AG09309 (cell line): ENCODE measurements around a stretch of chr3.

DNA sequence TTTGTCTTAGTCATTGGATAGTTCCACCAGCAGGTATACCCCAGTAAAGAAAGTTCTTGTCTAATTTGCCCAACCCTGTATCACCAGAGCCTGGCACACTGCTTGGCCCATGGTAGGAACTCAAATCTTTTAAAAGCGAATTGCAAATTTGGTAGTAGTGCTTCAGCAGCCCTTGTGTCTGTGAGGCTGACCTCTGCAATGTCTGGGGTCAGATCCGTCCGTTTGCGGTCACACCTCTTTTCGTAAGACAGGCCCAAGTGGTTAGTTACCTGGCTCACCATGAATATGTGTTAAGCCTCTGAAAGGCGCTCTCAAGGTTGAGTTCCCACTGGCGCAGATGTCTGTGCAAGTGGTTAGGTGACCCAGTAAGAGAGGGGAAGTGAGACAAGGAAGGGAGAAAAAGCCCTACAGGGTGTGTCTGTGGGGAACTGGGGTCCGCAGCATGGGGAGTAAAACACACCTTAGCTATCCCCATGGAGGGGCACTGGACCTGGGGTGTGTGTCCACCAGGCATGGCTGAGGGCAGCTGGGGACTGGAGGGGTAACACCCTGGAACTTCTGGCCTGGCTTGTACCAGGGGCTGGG is 391.5 kb upstream of the PROK2 start:
- RRBS: no CpG with 5 or more reads among the region's 8 CpGs

DNA sequence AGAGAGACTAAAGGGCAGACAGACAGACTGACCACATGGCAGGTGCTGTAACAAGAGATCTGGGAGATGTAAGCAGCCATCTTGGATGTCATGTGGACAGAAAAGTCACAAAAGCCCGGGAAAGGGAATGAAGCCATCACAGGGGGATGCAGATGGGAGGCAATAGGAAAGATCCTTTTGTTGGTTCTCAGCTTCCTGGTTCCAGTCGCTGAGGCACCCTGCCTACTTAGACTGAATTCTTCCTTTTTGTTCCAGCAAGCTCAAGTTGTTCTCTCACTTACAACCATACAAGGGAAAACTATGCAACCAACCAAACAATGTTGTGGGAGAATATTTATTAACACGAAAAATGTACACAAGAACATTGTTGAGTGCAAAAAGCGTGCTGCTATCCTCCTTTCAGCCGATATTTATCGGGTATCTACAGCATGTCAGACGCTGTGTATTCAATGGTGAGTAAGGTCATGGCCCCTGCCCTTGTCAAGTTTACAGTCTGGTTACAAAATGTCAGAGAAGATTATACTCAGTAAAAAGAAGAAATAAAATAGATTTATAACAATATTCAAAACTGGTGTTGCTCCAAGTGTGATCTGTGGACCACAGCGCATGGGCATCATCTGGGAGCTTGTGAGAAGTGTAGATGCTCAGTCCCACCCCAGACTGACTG is 511.8 kb upstream of the PROK2 start:
- RRBS: no CpG with 5 or more reads among the region's 8 CpGs

GRCh38 chr3:72753780-72754102 is 94.5 kb downstream of the SHQ1 start:
- RRBS: no CpG with 5 or more reads among the region's 1 CpG

GRCh38 chr3:72928748-72929269 is 41.0 kb downstream of the GXYLT2 start:
- RRBS: 100% methylated on average over 3 of the region's 41 CpGs

- RRBS: no CpG with 5 or more reads among the region's 3 CpGs
Observed at GRCh38 chr3:73022214-73023003, 25.8 kb downstream of the PPP4R2 start.

DNA sequence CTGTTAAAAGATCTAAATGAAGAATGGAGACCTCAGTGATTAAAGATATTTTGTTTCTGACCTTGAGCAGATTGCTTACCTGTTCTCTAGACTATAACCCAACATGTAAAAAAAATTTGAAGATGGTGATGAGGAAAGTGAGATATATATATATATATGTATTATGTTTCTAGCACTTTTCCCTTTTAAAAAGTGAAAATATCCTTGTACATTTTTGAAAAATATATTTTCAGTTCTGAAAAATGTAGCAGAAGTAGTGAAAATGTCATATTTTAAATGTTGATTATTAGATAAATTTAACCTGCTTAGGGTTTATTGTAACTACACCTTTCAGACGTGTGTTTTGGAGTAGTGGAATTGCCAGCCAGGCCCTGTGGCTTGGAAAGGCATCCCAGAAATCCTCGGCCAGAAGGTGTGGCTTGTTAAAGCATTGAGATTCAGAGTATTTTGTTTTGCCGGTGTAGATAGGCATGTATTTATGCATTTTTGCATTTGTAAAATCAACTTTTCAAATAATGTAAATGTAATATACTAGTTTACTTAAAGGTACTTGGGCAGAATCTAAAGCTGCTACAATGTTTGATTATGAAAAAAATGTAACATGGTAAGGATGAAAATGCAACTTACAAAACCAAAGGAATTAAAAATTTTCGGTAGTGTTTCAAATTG is 6.9 kb downstream of the EBLN2 start:
- RRBS: no CpG with 5 or more reads among the region's 4 CpGs

DNA sequence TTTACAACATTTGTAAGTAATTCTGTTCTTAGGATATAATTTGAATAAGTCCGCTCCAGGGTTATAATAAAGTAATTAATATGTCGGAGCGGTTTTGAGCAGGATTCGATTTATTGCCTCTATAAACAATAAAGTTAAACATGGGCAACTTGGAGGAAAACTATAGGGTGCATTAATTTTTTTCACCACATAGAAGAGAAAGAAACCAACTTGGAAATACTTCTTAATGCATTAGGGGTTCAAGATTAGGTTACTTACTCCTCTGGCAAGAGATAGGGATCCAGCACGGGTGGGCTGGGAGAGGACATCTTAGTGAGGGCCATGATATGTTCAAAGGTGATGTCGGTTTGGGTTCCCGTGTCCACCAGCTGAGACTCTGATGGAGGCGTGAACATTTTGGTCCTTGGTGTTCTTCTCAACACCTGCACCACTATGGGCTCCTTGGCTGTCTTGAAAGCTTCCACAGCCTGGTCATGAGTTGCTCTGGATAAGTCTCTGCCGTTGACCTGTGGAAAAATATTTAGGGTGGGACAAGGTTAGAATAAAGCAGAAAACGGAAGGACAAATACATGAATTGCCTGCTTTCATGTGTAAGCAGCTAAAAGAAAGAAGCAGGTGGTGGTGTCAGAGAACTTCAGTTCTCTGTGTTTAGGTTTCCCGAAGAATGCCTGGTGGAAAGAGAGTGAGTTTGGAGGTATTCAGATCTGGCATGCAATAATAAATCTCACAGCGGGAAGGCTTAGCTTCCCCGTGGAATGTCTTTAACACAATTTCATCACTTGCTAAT is 220.7 kb downstream of the PDZRN3 start:
- RRBS: no CpG with 5 or more reads among the region's 13 CpGs

DNA sequence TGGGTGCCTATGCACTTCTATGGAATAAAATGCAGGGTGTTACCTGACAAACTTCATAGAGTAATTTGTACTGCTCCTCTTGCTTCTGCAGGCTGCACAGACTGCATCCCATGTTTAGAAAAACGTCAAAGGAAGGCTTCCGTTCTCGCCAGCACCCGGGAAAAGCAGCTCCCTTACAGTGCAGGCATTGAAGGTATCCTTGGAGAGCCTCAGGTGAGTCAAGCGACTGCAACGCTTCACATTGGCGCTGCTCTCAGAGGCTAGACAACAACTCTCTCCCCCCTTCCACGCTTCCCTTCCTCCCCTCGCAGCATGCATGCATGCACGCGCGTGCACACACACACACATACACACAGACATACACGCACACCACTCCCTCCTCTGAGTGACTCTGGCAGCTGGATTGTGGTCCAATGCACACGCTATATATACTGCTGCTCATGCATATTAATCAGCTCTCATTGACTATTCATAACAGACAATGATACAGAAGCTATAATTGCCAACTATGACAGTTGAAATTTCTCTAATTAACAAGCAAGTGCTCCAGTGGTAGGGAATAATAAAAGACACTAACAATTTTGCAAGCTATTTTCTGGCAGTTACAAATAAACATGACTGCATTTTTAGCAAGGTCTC is 191.0 kb downstream of the PDZRN3 start:
- RRBS: no CpG with 5 or more reads among the region's 14 CpGs

DNA sequence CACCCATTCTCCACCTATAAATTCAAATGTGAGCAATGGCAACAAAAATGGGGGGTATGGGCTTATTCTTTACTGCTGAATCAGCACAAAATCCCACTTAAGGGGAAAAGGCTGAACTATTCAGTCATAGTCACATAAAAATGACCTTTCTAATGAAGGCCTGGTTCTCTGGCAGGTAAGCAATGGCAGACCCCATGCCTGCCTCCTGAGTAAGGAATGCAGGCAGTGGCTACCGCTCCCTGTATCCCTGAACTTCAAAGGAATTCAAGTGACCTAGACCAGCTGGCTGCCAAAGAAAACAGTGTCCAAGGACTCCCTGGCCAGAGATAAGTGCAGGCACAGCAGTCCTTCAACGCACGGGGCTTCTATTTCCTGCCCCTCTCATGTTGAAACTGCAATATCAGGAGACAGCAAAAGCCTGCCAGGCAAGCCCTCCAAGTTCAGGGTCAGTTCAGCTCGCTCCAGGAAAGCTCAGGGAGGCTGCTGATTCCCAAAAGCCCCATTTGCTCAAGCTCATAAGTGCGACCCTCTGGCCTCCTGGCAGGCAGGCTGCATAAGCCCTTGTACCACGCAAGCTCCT is 134.1 kb downstream of the PDZRN3 start:
- RRBS: no CpG with 5 or more reads among the region's 6 CpGs

DNA sequence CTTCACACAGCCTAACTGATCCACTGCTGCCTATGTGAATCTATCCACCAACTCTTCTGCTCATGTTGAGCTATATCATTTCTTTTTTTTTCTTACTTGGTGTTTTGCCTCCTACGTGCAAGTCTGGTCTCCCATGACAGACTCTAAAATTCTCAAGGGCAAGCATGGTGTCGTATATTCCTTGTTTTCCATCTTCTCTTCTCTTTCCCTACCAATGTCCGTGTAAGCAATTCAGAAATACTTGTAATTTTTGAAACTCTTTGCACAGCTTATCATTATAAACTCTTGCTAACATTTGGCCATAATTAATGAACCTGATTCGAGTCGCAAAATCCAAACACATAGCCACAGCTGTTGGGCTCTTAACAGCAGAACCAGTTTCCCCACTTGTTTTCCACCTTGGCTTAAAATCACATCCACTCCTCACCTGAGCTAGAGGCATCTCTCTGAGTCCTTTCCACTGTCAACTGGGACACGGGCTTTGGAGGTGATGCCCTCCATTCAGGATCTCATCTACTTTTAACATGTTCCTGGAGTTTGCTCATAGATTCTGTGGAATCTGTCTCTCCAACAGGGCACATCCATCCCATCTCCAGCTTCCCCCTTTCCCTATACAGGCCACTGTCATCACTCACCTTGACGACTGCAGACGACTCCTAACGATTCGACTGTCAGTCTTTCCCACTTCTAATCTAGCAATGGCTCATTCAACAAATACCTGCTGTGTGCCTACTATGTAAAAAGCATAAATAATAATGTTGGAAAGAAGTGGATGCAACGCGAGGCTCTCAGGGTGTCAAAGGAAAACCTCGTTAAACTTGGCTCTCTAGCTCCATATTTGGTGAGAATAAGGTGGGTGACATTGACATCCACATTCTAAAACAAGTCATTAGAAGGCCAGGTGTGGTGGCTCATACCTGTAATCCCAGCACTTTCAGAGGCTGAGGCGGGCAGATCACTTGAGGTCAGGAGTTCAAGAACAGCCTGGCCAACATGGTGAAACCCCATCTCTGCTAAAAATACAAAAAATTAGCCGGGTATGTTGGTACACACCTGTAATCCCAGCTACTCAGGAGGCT is 123.6 kb downstream of the PDZRN3 start:
- RRBS: no CpG with 5 or more reads among the region's 15 CpGs

DNA sequence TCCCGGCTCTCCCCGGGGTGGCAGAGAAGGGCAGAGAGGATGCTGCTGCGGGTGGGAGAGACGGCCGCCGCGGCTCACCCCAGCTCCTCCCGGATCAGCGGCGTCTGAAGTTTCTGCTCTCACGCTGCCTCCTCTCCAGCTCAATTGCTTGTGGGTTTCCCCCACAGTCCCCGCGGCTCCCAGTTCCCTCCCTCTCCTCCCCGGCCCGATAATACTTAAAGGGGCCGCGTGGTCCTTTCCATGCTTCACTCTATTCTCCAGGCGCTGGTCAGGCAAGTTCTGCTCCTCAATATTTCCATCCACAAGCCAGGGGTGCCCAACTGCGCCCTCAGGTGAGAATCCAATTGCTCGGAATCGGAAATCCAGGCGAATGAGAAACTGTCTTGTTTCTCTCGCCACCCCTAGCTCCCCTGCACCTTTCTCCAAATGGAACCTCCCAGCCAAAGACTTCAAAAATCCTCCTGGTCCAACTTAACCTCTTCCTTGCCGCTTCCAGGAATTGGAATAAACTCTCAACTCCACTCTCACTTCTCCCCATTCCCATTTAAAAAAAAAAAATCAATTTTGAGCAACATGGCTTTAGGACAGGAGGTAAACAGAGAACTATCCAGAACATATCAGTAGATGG is 748.4 kb downstream of the ROBO1 start:
- RRBS: 3% methylated on average over 12 of the region's 24 CpGs

- RRBS: no CpG with 5 or more reads among the region's 1 CpG
Observed at GRCh38 chr3:81758381-81758645, 3.1 kb downstream of the GBE1 start.

GRCh38 chr3:81762007-81762416 is 567 bp upstream of the GBE1 start:
- RRBS: no CpG with 5 or more reads among the region's 5 CpGs

DNA sequence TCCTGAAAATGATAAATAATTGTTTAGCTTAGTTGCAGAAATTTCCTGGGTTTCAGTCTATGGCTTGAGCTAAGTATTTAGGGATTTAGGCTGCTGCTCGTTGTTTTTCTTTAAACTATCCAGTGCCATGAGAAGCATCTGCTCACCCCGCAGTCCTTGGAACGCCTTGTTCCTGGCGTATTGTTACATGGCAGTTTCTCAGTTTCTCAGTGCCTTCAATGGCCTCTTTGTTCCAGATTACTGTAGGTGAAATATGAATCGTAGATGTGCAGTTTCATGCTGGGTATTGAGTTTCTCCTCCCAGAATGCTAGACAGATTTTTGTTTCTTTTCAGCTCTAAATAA is 269.5 kb upstream of the GBE1 start:
- RRBS: no CpG with 5 or more reads among the region's 5 CpGs

GRCh38 chr3:86247882-86248133 is 743.1 kb downstream of the VGLL3 start:
- RRBS: no CpG with 5 or more reads among the region's 9 CpGs

- RRBS: no CpG with 5 or more reads among the region's 2 CpGs
Observed at GRCh38 chr3:86378884-86379301, 612.1 kb downstream of the VGLL3 start.

GRCh38 chr3:87226593-87226962 is 531 bp upstream of the CHMP2B start:
- RRBS: 0% methylated on average over 3 of the region's 22 CpGs

- RRBS: 61% methylated on average over 7 of the region's 19 CpGs
Observed at GRCh38 chr3:87375331-87375586, 98.9 kb upstream of the POU1F1 start.

DNA sequence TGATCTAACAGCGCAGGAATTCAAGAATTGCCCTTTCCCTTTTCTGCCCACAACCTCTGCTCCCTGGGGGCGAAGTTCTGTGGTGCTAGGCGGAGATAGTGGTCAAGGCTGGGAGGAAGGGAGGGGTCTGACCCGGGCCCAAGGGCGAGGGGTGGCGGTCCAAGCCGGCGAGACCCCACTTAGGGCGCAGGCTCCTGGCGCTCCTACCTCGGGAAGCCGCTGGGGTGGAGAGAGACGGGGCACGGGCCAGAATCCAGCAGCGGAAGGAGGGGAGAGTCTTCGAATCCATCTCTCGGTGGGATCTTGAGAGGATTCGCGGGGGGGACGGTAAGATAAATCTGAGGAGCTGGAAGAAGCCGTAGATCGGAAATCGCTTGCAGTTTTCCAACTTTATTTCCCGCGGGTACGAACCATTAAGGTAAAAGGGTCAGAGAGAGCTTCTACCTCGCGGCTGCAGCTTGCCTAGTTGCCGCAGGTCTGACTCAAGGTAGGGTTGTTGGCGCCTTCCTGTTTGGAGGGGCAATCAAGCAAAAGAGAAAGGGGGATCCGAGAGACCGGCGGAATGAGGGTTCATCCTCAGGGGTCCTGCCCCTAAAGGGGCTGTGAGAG is 604 bp downstream of the HTR1F start:
- RRBS: no CpG with 5 or more reads among the region's 33 CpGs

GRCh38 chr3:89925873-89926346 is 818.5 kb downstream of the EPHA3 start:
- RRBS: no CpG with 5 or more reads among the region's 4 CpGs